Mononuclear cell (primary cell): Measurements from ENCODE around the gene CNDP1.

GRCh38 chr18:74284153-74285028 is 7.4 kb downstream of the CYB5A start:
- RRBS, result no CpG with 5 or more reads among the region's 12 CpGs

DNA sequence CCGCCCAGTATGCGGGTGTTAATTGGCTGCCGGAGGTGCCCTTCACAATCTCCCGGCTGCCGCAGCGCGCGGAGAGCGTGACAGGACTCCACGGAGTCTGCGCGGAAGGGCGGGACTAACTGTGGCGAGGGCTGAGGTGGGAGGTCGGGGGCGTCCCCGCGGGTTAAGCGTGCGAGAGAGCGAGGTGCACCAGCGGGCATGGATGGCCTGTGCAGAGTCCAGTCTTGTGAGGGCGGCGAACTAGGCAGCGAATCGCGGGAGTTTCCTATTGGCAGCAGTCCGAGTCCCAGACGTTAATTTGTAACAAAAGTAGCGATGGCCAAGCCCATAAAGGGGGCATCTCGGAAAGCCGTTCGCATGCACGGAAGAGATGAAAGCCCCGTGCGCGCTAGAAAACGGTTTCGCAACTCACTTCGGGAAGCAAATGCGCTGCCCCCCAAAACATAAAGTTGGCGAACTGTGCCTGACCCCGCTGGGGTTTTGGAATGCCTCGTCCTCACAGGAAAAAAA is 399 bp upstream of the CYB5A start:
- RRBS, result 5% methylated on average over 3 of the region's 44 CpGs

- RRBS, result no CpG with 5 or more reads among the region's 17 CpGs
Measured at GRCh38 chr18:74501037-74501933, 5.1 kb downstream of the CNDP2 start.

DNA sequence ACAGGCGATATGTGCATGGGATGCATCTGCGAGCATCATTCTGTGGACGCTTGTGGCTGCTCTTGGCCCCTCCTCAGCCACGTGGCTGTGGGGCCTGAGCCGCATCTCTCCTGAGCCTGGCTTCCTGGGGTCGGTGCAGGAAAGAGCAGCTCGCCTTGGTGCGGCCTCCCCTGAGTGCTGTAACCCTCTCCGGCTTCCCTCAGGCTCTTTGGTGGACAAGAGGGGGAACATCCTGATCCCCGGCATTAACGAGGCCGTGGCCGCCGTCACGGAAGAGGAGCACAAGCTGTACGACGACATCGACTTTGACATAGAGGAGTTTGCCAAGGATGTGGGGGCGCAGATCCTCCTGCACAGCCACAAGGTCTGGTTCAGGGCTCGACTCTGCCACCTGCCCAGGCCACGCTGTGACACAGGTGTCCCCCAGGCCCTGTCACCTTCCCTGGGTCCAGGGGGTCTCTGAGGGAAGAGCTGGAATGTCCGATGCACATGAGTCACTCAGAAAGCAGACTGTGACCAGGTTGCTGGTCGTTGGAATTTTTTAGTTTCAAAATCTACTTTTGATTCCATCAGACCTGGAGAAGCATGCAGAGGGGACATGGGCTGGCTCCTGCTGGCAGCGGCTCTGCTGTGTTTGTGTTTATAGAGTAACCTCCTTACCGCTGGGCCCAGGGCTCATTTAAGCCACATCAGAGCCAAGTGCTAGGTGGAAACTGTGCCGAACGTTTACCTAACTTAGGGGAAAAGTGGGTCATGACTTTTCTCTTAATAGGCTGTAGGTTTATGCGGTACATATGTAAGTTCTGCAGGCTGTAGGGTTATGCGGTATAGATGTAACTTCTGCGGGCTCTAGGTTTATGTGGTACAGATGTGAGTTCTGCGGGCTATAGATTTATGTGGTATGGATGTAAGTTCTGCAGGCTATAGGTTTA is 17.5 kb downstream of the CNDP2 start:
- RRBS, result 100% methylated on average over 1 of the region's 31 CpGs

DNA sequence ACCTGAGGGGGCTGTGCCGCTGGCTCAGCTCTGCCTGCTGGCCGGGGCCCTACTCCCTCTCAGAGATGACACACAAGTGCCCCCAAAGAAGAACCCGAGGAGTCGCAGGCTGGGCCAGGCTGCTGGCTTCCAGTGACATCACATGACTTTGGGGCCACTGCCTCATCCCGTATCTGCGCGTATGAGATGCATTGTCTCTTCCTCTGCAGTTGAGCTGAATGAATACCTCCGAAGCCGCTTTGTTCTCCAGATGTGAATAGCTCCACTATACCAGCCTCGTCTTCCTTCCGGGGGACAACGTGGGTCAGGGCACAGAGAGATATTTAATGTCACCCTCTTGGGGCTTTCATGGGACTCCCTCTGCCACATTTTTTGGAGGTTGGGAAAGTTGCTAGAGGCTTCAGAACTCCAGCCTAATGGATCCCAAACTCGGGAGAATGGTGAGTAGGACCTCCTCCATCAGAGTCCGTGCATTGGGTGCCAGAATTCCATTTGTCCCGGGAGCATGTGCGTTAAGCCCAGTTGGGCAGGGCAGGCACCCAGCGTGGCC is at the start of gene CNDP1:
CNDP1 (plus strand) TSS at position 249 of the 550 bp plus-strand sequence.
- RRBS, result no CpG with 5 or more reads among the region's 17 CpGs

- RRBS, result no CpG with 5 or more reads among the region's 16 CpGs
Measured at GRCh38 chr18:74631438-74632482, 34.1 kb downstream of the ZNF407 start.

GRCh38 chr18:74634130-74635038 is 36.7 kb downstream of the ZNF407 start:
- RRBS, result no CpG with 5 or more reads among the region's 20 CpGs

DNA sequence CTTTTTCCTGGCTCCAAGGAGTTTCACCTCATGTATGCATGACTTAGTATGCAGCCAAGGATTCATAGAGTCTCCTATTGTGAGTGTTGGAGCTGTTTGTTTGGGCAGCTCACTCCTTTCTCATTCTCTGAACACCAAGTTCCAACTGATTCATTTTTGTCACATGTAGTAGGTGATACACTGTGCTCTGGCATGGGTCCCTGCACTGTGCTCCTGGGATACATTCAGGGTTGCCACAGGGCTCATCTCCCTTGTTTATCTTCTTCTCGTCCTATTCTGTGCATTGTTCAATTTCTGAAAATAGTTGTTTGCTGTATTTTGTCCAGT is 96.7 kb downstream of the ZNF407 start:
- RRBS, result no CpG with 5 or more reads among the region's 1 CpG

DNA sequence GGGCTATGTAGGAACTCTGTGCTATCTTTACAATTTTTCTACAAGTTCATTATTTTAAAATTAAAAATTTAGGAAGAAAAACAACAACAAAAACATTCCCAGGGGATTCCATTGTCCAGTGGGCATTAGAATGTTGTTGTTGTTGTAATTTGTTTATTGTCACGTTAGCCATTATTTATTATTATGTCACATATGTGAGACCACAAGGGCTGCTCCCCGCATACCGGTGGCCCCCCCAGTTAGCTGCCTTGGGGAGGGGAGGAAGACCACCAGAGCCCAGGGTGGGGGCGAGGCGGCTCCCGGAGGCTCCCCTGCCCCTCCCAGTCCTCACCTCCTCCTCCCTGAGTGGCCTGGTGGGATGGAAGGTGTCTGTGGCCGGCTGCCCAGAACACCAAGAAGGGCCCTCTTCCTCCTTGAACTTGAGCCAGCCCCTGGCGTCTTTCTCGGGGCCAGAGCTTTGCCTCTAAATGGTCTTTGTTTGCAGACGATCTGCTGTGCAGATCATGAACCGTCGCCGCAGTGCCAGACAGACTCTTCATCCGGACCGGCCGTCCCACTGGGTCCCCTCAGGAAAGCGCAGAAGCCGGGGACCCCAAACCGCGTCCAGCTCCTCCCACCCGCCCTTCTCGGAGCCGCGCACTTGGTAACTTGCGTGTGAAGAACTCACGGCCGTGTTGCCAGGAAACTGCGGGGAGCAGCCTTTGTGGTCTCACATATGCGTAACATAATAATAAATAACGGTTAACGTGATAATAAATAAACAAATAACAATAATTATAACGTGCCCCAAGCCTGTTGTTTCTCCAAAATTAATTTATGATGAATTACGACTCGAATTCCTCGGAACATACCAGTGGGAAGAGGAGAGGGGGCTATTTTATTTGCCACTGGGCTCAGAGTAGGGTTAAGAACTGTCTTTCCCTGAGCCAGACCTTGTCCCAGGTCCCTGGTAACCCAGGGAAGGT is 41.1 kb downstream of the PTGR3 start:
- RRBS, result 72% methylated on average over 7 of the region's 35 CpGs

- RRBS, result no CpG with 5 or more reads among the region's 10 CpGs
Measured at GRCh38 chr18:75247558-75248568, 37.3 kb downstream of the TSHZ1 start.

DNA sequence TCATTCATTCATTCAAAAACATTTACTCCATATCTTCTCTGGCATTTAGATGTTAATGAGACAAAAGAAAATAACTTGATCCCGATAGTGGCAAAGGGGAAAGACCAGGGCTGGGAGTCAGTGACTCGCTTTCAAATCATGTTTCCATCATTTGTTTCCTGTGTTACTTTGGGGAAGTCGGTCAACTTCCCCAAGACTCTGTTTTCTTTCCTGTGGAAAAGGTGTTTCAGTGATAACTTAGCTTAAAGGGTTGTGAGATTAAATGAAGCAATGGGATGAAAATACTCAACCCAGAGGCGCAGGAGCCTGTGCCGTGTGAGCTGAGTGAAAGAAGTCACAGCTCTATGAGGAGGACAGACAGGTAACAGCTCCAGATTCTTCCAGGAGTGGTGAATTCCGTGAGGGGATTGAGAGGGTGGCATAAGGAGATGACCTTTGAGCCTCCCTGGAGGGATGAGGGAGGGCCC is 69.9 kb downstream of the TSHZ1 start:
- RRBS, result no CpG with 5 or more reads among the region's 6 CpGs

GRCh38 chr18:75286409-75286744 is 75.8 kb downstream of the TSHZ1 start:
- RRBS, result no CpG with 5 or more reads among the region's 16 CpGs

GRCh38 chr18:75638281-75639305 is 211.1 kb upstream of the SMIM21 start:
- RRBS, result no CpG with 5 or more reads among the region's 35 CpGs

DNA sequence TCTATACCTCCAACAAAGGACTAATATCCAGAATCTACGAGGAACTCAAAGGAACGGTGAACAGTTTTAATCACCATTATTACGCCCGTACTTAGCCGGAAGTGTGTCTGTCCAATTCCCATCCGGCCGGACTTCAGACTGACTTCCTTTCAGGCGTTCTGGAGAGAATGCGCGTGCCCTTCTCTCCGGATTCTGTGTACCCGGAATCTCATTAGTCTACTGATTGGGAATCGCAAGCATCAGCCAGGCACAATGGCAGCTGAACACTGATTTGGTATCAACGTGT is 239.9 kb downstream of the ZNF516 start:
- RRBS, result 77% methylated on average over 5 of the region's 14 CpGs

GRCh38 chr18:76348358-76348721 is 146.7 kb downstream of the ZNF516 start:
- RRBS, result 99% methylated on average over 3 of the region's 9 CpGs

GRCh38 chr18:76350501-76350813 is 144.6 kb downstream of the ZNF516 start:
- RRBS, result 94% methylated on average over 10 of the region's 28 CpGs

GRCh38 chr18:76371333-76372196 is 123.5 kb downstream of the ZNF516 start:
- RRBS, result 95% methylated on average over 10 of the region's 40 CpGs

GRCh38 chr18:76379140-76379899 is 115.7 kb downstream of the ZNF516 start:
- RRBS, result 96% methylated on average over 22 of the region's 46 CpGs

DNA sequence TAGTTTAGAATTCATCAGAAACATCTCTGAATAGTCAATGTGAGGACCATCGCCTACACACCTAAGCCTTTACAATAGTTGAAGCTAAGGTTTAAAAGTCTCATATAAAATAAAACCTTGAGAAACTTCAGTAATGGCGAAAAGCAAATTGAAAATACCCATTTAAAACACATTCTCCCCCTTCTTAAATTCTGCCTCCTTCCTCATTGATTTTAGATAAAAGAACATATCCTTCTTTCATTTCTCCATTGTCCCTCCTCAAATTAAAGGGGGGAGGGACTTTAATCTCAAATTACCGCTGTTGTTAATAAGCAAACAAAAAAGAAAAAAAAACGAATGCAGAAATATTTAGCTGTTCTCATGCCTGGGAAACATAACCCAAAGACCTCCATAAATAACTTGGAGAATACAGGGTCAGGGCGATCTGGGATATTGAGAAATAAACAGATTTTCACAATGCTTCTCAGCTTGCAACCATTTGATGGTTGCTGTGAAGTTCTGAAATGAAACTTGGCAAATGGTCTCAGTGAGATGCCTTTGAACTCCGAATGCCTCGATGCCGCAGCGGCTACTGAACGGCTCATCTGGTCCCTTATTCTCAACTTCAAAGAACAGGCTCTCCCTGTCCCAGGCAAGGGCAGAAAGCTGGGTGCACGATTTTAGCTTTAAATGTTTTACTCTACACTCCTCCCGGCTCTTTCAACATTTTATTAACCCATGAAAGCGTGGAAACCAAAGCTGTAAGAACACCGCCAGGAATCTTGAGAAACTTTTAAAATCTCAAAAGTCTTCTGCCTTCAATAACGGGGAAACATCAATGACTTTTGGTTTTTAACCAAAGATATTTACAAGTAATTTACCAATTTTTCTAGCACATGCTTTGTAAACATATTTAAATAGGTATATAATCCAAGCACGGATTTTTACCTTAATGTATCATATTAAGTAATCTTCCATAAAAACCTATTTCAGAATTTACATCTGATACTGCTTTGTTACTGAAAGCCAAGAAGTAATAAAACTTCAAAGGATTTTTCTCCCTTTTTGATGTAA is 78.1 kb downstream of the ZNF516 start:
- RRBS, result no CpG with 5 or more reads among the region's 16 CpGs

DNA sequence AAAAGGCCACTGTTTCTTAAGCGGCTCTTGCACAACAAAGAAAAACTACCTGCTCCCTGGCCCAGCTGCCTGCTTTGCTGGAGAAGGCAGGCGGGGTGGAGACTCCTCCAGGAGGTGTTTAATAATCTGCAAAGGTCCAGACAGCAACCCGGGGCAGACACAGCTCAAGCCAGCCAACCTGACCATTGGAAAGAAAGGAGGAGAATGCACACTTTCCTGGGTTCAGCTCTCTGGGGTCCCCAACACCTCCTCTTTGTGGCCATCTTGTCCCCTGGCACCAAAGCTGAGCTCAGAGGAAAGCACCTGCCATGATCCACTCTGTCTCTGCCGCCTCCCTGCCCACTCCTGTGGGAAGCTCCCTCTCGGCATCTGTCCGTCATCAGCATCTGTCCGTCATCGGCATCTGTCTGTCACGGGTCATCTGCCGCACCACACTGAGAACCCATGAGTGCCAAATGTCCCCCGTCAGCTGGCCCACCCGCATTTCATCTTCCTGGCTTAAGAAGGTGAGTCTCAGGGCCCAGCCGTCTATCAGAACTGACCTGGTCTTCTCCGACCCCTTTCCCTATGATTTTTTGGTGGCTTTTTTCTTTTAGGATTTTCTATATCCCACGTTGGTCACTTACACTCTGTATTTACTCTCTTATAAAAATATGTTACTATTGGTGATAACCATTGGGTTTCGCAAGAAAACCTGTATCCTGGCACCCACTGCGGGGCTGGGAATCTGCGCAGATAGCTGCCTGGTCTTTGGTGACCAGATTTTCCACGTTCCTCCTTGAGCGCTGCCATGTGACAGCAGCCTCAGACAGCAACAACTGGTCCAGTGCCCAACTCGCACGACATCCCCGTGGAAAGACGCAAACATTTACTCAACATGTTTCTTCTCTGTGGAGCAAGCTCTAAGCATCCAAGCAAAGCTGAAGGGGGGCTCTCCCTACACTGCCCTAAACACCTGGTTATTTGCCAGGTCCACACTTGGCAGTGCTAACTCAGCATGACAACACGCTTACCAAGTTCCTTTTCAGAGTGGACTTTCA is 11.6 kb downstream of the ZNF516 start:
- RRBS, result no CpG with 5 or more reads among the region's 25 CpGs